NALM6 (cell line): Measurements from ENCODE around the genes MED13L and RNFT2.

DNA sequence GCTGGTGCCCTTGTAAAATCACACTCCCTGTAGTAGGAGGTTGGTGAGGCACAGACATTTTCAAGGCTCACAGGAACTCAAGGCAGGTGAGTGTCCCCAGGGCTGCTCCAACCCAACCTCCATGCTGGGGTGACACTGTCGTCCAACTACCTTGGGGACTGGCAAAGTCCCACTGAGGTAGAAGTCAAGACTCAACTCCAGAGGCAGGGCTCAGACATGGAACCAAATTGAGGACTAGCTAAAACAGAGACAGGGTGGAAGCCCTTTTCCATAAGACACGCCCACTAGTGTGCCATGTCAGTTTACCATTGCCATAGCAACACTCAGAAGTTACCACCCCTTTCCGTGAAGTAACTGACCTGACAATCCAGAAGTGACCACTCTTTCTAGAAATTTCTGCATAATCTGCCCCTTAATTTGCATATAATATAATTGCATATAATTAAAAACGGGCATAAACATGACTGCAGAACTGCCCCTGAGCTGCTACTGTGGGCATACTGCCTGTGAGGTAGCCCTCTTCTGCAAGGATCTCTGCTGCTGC lies 409.7 kb downstream of the MED13L start:
- PRO-cap = no peak

- PRO-cap = no peak
Measured at GRCh38 chr12:115891665-115892306, 385.7 kb downstream of the MED13L start.

GRCh38 chr12:116143632-116144297 lies 133.7 kb downstream of the MED13L start:
- PRO-cap = no peak

DNA sequence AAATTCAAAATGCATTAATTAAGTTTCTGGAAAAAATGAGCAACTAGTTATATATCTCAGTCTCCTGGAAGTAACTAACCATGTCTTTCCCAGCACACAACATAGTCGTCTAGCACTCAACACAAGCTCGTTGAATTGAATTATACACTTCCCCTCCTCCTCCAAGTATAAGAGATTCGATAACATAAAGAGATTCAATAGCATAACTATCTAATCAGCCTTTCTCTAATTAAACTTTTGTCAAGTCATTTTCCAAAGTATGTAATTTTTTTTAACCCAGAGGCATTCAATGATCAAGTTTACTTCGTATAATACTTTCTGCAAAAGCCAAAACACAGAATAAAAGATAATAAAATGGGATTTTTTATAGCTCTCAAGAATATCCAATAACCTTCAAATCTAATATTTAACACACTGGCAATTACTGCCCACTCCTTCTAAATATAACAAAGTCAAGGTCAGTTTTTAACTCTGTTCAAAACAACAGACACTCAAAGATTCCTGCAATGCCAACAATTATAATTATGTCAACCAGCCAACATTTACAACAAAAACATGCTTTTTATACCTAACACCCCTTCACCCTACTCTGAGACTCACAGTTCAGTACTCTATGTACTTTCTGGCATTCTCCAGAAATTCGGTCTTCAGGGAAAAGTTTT lies 59.5 kb downstream of the MED13L start:
- PRO-cap = no peak

GRCh38 chr12:116228819-116229414 lies 48.6 kb downstream of the MED13L start:
- PRO-cap = no peak

GRCh38 chr12:116276532-116277481 lies 686 bp downstream of the MED13L start:
- PRO-cap = bidirectional peak, plus-strand start at chr12:116276873, minus-strand start at chr12:116276911

DNA sequence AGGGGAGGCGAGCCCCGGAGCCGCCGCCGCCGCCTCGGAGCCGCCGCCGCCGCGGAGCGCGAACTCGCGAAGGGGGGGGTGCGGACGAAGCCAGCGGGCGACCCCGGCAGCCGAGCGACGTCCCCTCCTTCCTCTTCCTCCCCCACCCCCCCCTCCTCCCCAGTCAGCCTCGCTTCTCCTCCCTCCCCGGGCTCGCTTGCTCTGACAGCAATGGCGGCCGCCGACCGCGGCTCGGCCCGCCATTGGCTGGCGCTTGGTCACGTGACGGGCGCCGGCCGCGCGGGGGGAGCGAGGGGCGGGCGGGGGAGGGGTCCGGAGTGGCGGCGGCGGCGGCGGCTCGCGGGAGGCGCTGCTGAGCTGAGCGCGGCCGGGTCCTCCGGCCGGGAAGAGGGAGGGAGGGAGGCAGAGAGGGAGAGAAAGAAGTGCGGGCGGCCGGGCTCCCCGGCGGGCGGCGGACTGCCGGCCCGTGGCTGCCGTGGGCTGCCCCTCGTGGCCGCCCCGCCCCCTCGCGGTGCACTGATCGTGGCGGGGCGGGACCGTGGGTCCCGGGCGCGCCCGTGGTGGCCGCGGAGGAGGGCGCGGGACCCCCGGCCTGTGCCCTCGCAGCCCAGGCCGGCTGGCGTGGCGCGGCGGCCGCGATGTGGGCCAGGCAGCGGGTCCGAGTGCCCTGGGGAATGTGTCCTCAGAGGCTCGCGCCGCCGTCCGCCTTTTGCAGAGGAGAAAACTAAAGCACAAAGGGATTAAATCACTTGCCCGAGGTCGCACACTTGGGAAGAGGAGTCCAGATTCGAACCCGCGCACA lies at the start of gene MED13L:
TSS of gene MED13L (minus strand) at position 212 of the 802 bp plus-strand sequence.
- PRO-cap = bidirectional peak, plus-strand start at position 405 of the sequence, minus-strand start at position 72 of the sequence

DNA sequence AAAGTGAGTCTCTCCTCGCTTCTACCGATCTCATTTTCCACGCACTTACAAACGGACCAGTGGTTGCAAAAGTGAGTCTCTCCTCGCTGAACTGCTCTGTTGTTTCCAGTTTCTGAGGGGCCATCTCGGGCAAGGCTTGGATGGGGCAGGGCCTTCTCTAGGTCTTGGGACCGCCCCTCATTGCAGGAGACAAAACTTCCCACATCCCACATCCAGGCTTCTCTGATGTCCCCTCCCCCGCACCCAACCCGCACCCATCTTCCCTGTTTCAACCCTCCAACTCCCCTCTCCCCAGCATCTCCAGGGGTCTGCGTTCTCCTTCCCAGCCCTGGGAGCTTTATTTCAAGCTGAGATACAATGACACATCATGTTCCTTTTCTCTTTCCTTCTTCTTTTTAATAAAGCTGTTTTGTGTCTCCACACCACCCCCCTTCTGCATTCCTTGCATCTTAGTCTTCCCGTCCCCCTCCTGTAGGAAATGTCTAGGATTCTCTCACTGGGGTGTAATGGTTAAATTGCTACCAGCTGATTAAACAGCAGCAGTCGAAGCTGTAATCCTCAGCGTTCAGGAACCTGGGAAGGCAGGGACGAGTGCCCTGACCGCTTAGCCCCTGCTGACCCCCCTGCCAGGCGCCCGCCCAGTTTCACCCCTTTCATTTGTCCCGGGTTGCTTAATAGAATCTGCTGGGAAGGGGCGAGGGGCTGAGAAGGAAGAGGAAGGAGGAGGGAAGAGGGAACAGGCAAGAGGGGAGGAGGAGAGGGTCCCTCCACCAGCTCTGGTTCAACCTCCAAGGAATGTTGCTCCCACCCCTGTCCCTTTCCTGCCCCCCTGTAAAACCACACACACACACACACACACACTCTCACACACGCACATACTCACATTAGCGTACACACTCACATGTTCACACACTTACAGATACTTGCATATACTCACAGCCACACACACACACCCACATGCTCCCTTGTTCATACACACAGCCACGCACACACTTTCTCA lies 104.4 kb upstream of the MED13L start:
- PRO-cap = no peak

DNA sequence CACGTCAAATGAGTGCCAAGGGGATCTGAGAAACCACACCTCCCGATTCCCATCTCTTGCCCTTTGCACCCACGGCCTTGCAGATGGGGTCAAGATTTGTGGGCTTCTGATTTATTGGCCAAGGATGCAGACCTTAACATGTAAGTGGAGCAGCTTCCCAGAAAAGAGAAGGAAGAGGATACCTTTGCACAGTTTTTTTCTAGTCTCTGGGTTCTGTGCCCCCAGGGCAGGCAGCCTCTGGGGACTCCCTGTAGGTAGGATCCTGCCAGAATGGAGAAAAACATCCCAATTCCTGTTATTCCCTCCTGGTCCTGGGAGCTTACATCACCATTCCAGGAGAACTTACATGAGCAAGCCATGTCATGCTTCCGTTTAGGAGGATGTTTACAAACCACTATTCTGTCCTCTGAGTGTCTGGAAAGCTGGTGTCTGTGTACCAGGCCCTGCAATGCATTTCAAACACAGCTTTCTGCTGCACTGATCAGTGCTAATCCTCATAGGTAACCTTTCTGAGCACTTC lies 20.0 kb upstream of the MAP1LC3B2 start:
- PRO-cap = no peak

DNA sequence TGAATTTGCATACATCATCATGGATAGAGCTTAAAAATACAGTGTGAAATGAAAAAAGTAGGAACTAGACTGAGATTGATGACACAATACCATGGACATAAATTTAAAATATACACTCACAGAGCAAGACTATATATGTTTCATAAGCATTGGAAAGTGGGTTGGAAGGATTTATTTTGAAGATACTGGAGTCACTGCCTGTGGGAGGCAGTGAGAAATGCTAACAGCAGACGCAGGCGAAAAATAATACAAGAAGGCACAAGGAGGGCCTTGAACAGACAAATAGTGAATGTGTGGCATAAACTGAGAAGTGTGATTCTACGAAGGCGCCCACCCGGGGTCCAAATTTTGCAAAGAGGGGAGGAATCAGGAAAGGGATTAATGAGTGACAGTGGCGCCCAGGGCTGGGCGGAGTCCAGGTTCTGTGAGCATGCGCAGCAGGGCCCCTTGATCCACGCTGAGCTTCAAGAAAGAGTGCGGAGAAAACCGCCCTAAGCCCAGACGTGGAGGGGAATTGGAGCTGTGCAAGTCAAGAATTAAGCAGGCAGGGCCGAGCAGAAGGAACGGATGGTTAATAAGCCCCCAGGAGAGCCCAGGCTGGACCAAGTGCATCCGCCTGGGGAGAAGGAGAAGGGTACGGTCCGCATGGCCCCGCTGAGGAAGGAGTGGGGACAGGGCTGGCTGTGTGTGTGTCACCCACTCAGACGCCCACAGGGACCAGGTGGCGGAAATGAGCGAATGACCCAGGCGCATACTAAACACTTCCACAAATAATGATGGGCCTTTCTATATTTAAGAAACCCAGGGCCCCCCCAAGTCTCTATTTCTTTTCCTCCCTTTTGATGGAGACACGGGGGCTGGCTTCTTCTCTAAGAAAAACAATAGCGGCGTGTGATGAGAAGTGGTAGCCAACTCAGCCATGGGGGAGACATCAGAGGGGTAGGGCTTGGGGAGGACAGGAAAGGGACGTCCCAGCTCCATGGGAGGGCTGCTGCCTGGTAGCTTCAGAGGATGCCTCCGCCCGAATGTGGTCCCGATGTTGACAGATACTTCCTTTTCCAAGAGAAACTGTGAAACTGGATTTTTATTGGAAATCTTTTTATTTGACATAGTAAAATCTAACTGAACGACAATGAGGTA lies 6.6 kb upstream of the MAP1LC3B2 start:
- PRO-cap = no peak

GRCh38 chr12:116737588-116738911 lies at the start of gene RNFT2:
RNFT2 (plus strand) TSS chr12:116738315.
- PRO-cap = bidirectional peak, plus-strand start at chr12:116738302, minus-strand start at chr12:116738035

DNA sequence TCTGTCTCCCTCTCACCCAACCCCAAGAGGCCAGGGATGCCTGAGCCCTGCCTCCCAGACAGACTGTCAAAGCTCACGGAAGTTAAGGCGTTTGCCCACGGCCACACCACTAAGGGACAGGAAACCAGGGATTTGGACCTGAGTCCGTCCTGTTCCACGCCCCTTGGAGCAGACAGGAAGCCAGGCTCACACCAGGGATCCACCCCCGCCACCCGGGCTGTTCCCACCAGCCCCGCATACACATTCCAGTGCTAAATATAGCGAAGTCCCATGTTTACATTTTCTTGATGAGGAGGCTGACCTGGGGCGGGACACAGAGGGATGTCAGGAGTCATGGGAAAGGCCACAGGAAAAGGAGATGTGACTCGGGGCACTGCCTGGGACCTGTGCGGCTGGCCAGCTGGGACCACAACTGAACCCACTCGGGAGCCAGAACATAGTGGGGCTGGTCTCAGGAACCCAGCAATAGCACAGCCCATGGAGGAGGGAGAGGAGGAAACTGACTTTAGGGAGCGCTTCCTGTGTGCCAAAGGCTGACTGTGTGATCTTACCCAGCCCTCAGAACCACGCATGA lies 51.0 kb downstream of the TESC start:
- PRO-cap = no peak

GRCh38 chr12:117052631-117053207 lies 46.5 kb downstream of the TESC start:
- PRO-cap = no peak

- PRO-cap = no peak
Measured at GRCh38 chr12:117439439-117440225, 78.2 kb upstream of the NOS1 start.

GRCh38 chr12:117525092-117525553 lies 163.7 kb upstream of the NOS1 start:
- PRO-cap = no peak

DNA sequence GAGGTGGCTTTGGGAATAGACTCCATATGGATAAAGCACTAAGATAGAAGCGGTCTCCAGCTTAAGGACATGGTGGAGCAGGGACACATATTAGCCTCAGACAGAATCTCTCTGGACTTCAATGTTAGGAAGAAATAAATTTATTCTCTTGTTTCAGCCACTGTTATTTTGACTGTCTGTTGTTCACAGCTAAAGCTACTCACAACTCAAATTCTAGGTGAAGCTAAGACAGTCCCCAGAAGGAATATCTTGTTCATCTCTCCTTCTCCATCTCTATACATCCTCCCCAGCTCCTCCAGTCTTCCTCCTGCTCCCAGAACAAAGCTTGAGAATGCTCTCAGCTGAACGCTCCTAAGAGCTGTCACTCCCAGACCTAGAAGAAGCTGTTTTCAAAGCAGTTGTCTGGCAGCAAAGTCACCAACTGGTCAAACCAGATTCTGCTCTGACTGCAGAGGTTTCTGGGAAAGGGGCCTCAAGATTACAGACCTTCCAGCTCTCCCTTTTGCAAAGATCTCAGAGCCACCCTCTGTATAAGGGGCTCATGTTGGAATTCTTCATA lies 9.7 kb upstream of the HSPB8 start:
- PRO-cap = no peak

- PRO-cap = no peak
Measured at GRCh38 chr12:119229975-119230260, 51.2 kb downstream of the HSPB8 start.

- PRO-cap = no peak
Measured at GRCh38 chr12:119397204-119397421, 62.6 kb downstream of the CCDC60 start.

DNA sequence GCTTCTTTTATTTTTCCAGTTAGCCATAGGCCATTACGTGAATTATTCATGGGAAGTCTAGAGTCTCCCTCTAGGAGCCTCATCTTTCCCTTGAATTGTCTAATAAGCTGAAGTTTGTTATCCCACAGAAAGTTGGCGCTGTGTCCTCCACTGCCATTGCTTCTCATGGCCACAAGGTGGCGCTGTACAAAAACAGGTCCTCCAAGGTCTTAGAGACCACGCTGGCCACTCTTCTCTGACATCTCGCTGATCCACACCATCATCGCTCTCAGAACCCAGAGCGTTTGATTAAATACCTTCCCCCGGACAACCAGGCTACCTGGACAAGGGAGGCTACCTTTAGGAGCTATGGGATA lies 109.9 kb downstream of the CCDC60 start:
- PRO-cap = no peak

- PRO-cap = no peak
Measured at GRCh38 chr12:119729814-119730194, 61.9 kb downstream of the PRKAB1 start.